AG10803 (cell line): ENCODE data around the genes GLCCI1, THSD7A, VWDE and ARL4A.

- RRBS: no CpG with 5 or more reads among the region's 1 CpG
These were observed 93.7 kb upstream of the RPA3 start for GRCh38 chr7:7812146-7812505.

GRCh38 chr7:7839707-7840274, 121.4 kb upstream of the RPA3 start:
- RRBS: no CpG with 5 or more reads among the region's 2 CpGs

DNA sequence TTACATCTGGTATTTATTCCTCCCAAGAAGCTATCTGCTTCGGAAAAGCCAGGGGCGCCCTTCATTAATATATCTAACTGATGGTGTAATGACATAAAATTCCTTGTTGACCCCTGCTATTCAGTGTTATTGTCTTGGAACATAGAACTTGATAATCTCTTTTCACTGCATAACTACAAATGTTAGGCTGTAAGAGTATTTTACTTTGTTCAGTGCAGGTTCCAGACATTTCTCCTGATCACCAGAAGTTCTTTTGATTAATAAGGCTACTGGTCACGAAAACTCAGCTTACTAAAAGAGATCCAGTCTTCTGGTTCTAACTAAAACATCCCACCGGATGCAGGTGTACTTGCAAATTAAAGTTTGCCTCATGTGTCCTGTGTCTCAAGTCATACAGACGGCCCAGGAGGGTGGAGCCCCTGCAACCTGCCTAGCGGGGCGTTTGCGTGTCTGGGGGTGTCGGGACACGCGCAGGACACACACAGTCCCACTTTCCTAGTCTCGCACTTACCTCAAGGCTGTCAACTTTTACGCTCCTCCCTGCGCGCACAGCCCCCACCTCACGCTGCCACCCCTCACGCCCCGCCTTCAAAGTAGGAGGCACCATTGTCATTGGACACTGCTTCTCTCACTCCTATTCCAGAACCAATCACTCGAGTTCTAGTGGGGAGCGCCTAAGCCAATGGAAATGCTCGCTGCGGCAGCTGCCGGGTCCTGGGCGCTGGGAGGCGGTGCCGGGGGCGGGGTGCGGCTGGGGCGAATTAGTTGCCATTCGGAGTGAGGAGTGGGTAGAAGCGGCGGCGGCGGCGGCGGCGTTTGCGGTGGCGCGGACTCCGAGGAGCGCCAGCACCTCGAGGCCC, at the start of gene GLCCI1:
Gene GLCCI1, plus strand, starts transcription at position 764 of the 860 bp plus-strand sequence.
- RRBS: no CpG with 5 or more reads among the region's 43 CpGs

GRCh38 chr7:8212587-8212956, 49.4 kb downstream of the ICA1 start:
- RRBS: no CpG with 5 or more reads among the region's 4 CpGs

DNA sequence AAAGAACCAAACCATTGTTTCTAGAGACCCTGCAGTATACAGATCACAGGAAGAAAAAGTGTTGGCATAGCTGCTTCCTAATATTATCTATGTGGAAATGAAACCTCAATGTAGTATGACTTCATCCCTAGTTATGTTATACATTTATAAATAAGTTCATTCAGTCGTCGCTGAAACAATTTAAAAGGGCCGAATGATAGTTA, 867 bp upstream of the ICA1 start:
- RRBS: no CpG with 5 or more reads among the region's 3 CpGs

DNA sequence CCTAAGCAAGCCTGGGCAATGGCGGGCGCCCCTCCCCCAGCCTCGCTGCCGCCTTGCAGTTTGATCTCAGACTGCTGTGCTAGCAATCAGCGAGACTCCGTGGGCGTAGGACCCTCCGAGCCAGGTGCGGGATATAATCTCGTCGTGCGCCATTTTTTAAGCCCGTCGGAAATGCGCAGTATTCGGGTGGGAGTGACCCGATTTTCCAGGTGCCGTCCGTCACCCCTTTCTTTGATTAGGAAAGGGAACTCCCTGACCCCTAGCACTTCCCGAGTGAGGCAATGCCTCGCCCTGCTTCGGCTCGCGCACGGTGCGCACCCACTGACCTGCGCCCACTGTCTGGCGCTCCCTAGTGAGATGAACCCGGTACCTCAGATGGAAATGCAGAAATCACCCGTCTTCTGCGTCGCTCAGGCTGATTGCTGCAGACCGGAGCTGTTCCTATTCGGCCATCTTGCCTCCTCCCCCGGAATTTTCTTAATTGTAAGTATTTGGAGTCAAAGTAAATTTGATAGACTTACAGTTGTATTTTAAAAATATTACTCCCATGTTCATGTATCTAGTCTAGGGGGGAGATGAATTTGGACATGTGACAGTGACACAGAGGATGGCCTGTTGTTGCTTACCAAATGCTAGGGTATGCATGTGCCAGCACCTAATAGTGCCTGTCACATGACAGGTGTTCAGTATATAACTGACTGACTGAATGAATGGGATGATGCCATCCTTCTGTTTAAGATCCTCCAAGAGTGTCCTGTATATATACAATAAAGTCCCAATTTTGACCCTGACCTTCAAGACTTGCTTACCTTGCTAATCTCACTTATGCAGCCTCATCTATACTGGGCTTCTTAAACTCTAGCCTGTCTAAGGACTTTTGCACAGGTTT, 42.0 kb upstream of the ICA1 start:
- RRBS: no CpG with 5 or more reads among the region's 35 CpGs

DNA sequence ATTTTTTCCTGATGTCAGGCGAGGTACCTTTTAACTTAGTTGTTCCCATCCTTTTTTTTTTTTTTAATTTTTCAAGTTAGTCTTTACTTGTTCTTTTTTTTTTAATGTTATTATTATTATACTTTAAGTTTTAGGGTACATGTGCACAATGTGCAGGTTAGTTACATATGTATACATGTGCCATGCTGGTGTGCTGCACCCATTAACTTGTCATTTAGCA, 1201.8 kb downstream of the NDUFA4 start:
- RRBS: no CpG with 5 or more reads among the region's 1 CpG

DNA sequence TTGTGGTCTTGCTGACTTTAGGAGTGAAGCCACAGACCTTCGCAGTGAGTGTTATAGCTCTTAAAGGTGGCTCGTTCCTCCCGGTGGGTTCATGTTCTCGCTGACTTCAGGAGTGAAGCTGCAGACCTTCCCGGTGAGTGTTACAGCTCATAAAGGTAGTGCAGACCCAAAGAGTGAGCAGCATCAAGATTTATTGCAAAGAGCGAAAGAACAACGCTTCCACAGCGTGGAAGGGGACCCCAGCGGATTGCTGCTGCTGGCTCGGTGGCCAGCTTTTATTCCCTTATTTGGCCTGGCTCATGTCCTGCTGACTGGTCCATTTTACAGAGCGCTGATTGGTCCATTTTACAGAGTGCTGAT, 1067.6 kb downstream of the NDUFA4 start:
- RRBS: 48% methylated on average over 2 of the region's 11 CpGs

DNA sequence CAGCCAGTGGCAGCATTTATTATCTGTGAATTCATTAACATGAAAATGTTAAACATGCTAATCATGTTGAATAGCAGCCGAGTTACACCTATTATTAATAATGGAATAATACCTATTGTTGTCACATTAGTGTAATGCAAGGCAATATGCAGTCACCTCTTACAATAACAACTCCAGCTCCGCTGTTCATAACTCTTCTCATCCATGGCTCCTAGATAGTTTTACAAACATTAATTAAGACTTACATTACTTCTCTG, 355.7 kb downstream of the NDUFA4 start:
- RRBS: no CpG with 5 or more reads among the region's 2 CpGs

DNA sequence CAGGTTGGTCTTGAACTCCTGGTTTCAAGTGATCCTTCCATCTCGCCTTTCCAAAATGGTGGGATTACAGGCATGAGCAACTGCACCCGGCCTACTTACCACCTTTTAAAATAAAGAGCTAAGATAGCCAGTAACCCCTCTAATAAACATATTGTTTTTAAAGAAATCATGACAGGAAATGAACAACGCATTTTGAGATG, 221.3 kb downstream of the NDUFA4 start:
- RRBS: no CpG with 5 or more reads among the region's 3 CpGs

DNA sequence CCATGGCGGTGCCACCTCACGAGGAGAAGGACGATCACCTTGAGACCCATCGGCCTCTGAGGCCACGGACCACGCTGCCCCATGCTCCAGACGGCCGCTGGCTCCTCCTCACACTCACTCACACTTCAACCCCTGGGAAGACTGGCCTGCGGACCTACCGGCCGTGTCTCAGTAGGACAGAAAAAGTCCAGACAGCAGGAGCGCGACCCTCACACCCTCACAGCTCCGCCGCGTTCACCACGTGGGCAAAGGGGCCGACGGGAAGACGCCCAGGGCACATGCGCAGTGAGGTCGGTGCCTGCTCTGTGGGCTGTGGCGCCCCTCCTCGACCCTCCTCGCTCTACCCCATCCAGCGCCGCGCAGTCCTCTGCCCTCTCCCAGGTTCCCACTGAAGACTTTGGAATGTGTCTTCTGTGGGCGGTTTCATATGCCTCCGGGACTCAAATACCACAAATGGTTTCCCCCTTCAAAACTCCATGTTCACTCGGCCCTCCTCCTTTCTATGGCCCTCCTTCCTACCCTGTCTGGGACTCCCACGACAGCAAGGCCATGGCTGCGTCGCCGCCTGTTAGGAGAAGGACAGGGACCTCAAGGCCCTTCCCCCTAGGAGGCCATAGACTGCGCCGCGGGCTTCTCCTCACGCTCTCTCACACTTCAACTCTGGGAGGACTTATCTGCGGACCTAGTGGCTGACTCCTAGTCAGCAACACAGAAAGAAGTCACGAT, 160.1 kb downstream of the NDUFA4 start:
- RRBS: no CpG with 5 or more reads among the region's 41 CpGs

DNA sequence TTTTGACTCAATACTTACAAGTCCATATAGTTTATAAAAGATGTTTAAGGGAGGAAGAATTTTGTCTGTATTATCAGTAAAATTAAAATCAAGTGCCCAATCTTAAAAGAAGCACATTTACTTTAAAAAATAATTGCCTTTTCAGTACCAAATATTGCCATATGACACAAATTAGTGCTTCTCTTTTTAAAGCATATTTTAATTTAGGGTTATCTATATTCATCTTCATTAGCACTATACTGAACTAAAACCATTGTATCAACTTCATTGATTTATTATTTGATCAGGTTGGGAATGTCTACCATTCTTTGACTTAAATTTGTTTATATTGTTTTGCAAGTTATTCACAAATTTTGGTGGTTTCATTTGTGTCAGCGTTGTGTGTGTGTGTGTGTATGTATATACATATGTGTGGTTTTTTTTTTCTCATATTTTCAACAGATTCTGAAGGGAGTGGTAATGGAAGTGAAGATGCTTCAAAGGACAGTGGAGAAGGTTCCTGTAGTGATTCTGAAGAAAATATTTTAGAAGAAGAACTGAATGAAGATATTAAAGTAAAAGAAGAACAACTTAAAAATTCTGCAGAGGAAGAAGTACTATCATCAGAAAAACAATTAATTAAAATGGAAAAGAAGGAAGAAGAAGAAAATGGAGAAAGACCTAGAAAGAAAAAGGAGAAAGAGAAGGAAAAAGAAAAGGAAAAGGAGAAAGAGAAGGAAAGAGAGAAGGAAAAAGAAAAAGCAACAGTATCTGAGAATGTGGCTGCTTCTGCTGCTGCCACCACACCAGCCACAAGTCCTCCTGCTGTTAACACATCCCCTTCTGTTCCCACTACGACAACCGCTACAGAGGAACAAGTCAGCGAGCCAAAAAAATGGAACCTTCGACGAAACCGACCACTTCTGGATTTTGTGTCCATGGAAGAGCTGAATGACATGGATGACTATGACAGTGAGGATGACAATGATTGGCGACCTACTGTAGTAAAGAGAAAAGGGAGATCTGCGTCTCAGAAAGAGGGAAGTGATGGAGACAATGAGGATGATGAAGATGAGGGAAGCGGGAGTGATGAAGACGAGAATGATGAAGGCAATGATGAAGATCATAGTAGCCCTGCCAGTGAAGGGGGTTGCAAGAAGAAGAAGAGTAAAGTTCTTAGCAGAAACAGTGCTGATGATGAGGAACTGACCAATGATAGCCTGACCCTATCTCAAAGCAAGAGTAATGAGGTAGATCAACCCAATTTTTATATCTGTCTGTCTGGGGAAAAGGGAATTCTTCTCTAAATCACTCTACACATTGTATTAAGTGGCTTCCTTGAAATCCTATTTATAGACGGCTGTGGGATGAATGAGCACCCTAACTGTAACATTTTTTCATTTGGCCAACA, 8.8 kb downstream of the PHF14 start:
- RRBS: no CpG with 5 or more reads among the region's 12 CpGs

GRCh38 chr7:11371057-11371783, 397.5 kb downstream of the PHF14 start:
- RRBS: no CpG with 5 or more reads among the region's 2 CpGs

GRCh38 chr7:11830438-11830978, 1.5 kb downstream of the THSD7A start:
- RRBS: no CpG with 5 or more reads among the region's 4 CpGs

- RRBS: 1% methylated on average over 6 of the region's 69 CpGs
These were observed at the start of gene THSD7A for GRCh38 chr7:11831437-11832646. THSD7A (minus strand) TSS chr7:11832198.

DNA sequence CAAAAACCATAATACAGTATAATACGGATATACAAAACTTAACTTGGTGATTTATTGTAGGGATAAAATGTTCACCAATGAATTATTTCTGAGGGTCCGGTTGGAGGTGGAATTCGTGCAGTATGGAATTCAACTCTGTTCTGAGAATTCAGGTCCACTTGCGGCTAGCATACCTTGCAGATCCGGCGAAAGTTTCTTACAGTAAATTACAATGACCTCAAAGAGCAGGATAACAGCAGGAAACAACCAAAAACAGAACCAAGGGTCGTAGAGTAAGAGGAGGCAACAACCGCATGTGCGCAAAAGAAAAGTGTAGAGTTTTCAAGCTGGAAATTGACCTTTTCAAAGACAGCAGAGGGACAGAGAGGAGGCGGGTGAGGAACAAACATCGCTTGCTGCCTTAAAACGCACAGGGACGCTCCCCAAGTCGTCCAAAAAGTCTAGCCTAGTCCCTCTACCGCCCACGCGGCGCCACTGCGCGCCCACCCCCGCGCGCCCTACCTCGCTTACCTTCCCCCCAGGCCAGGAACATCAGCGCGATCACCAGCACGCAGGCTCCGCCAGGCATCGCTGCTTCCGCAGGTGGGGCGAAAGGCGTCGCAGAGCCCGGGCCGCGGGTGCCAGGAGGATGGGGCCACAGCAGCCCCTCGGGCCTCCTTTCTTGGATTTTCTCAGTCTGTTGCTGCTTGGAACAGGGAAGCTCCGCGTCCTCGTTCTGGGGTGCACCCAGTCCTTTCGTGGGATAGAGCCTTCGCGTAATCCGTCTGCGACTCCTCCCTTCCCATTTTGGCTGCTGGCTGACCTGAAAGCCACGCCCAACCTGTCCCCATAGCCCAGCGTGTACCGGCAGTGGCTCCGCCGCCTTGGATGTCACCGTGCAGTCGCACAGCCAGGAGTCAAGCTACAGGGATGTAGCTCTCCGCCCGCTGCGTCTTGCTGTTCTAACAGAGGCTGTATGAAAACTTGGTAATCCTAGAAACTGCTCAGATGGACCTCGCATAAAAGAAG, at the start of gene VWDE:
Gene VWDE, minus strand, starts transcription at position 717 of the 1,008 bp plus-strand sequence.
- RRBS: 7% methylated on average over 4 of the region's 56 CpGs

GRCh38 chr7:12687530-12688285, at the start of gene ARL4A:
ARL4A (plus strand) TSS chr7:12687633.
- RRBS: no CpG with 5 or more reads among the region's 20 CpGs

DNA sequence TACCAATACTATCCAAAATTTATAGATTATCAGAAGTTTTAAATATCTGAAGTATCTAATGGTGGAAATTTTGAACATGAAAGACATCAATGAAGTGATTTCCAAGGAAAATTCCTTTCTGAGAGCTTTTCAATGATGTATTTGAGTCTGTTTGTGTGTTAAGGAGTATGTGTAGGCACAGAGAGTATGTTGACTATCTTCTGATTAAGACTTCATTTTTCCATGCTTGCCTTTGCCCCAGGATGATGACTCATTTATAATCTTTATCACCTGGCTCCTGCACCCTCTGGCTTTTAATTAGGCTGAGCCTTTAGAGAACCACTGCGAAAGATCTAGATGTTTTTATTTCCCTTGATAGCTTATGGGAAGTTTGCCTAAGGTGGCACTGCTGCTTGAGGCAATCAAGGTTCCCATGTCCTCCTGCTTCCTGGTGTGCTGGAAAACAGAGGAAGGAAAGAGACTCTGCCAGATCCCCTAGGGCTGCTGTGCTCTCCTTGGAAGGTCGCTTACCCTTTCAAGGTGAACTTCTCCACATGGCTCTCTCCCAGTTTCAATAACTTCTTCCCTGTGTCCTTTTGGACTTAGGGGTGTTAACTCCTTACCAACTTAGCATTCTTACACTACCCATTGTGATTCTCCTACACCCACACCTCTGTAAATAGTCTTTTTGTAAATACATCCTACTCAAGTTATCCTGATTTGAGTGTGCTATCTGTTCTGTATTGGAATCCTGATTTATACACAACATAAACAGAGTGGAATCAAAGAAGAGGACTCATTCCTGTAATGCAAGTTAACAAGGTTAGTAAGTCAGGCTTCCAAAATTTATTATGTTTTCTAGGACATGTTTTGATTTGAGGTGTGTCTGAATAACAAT, 114.7 kb downstream of the ARL4A start:
- RRBS: no CpG with 5 or more reads among the region's 2 CpGs

DNA sequence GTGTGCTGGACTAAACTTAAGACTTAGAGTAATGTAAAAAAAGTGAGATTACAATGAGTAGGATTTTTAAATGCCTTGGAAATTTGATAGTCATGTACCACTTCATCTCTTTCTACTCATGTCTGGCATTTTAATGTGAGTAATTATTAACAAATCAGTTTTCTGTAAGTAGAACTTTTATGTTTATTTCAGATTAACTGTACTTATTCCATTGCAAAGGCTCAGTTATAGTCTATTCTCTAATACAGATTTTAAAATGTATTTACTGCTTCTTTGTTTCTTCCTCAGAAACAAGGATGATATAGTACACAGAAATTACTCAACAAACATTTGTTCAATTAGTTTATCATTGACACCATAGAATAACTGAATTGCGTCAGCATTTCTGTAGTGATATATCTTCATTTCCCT, 196.8 kb downstream of the ARL4A start:
- RRBS: no CpG with 5 or more reads among the region's 1 CpG